ENCODE data around the gene MOAP1.

- RRBS = no CpG with 5 or more reads among the region's 4 CpGs
Observed at GRCh38 chr14:92346220-92346635, 23.3 kb downstream of the SLC24A4 start.

- RRBS = no CpG with 5 or more reads among the region's 7 CpGs
Observed at GRCh38 chr14:92473581-92474056, 40.0 kb upstream of the RIN3 start.

DNA sequence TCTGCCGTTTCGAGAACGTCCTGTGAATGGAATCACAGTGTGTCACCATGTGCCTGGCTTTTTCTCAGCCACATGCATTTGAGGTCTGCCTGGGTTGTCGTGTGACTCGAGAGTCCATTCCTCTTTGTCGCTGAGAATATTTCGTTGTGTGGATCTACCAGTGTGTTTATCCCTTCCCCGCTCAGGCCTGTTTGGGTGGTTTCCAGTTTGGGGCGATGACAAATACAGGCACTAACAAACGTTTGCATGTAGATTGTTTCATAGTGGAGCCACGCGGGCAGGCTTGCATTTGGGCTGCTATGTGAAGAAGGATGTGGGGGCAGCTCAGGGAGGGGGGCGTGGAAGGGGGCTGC is 14.1 kb downstream of the RIN3 start:
- RRBS = no CpG with 5 or more reads among the region's 13 CpGs

DNA sequence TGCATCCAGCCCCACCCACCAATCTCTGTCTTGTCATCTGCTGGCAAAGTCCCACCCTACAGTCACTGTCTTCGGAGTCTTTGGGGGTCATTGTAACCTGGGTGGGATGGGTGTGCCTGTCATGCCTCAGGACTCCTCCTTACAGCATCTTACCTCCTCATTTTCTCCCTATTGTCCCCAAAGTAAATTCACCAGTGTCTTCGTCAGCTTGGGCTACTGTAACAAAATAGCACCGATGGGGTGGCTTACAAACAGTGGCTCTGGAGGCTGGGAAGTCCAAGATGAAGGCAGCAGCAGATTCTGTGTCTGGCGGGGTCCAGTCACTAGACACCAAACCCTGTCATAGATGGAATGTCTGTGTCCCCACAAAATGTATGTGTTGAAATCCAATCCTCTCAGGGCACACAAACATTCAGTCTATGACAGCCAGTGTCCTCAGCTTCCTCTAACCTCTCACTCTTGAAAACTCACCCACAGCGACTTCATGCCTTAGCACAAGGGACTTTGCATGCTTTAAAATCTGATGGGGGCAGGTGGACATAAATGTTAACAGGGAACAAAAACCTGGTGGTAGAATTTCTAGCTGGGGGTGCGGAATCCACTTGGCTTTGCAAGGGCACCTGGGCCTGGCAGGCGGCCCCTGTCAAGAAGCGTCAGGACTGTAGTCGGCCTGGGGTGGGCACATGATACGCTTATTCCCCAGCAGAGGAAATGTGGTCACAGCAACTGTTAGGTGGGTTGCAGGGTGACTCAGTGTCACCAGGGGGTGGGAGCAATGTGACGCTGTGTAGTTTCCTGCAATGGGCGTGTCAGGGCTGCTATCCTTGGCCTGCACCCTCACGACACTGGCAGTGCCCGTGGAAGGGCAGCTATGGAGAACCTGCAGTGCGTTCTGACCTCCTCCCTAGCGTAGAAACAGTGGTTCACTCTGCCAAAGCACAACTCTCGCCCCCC is 17.6 kb downstream of the RIN3 start:
- RRBS = no CpG with 5 or more reads among the region's 17 CpGs

- RRBS = no CpG with 5 or more reads among the region's 7 CpGs
Observed at GRCh38 chr14:92540466-92541219, 27.1 kb downstream of the RIN3 start.

DNA sequence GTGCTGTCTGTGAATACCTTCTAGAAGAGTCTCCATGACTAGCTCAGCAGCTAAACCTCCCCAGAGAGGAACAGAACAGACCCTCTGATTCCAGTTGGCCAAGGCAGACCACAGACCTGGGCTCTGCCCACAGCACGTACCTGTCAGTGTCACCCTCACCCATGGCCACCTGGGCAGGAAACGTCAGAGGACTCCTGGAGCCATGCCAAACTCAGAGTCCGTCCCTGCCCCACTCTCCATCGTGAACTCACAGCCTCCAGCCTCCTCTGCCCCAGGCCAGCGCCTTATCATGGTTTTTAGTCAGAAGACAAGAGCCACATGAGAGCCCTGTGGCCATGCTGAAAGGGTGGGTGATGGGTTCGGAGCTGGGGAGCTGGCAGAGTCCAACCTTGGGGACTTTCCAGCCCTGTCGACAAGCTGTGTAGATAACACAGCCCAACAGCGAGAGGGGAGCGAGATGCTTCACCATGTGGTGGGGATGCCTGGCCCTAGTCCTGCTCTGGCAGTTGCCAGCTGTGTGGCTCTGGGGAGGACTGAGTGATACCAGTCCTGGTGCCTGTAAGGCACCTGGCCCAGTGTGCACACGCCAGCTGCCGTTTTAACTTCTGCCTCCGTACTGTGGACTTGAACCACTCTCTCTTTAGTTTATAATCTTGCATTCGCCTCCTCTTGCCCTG is 55.0 kb downstream of the RIN3 start:
- RRBS = no CpG with 5 or more reads among the region's 13 CpGs

DNA sequence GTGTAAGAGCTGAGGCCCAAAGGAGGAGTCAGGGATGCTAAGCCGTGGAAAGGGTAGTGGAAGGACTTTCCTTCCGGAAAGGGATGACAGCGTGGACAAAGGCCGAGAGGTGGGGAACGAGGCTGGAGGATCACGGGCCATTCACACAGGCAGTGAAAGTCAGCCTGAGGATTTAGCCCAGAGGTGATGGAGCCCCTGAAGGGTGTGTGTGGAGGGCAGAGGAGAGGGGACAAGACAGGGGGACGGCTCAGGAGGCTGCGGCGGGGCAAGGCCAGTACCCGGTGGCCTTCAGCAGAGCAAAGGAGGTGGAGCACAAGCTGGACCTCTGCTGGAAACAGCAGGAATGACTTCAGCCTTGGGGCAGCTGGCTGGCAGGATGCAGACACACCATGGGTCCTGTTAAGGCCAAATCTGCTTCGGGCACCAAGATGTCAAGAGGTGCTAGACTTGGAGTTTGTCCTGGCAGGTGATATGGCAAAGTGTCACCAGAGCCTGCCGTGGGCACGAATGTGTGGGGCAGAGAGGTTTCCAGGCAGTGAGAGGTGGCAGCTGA is 92.2 kb downstream of the LGMN start:
- RRBS = no CpG with 5 or more reads among the region's 13 CpGs

- RRBS = no CpG with 5 or more reads among the region's 14 CpGs
Observed at GRCh38 chr14:92657208-92658081, 91.0 kb downstream of the LGMN start.

DNA sequence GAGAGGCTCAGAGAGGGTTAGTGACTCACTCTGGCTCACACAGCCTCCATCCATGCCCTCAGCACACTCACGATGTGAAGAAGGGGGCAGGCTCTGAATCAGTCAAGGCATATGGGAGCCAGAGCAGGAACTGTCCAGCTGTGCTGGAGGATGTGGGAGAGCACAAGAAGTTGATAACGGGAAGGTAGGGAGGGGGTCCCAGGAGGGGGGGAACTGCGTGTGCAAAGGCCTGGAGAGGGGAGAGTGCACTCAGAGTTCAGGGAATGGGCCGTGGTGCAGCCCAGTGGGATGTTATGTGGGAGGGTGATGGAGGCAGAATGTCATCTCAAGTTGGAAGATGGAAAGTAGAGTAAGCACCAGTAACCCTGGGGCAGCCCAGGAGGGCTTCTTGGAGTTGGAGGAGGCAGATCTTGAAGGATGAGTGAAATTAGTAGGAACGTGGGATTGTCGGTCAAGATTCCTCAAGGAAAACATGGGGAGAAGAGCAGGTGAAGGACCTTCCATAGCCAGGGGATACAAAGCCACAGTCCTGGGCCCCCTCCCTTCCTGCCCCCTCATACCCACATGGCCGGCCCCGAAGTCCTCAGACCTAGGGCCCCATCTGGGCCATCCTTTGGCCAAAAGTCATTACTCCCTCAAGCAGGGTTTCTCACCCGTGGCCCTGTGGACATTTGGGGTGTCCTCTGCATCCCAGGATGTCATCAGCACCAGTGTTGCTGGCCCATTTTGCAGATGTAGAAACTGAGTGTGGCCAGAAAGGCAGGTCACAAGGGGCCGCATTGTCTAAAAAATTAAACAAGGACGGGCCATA is 77.1 kb downstream of the LGMN start:
- RRBS = no CpG with 5 or more reads among the region's 11 CpGs

- RRBS = no CpG with 5 or more reads among the region's 4 CpGs
Observed at GRCh38 chr14:92759256-92759758, 10.9 kb upstream of the LGMN start.

DNA sequence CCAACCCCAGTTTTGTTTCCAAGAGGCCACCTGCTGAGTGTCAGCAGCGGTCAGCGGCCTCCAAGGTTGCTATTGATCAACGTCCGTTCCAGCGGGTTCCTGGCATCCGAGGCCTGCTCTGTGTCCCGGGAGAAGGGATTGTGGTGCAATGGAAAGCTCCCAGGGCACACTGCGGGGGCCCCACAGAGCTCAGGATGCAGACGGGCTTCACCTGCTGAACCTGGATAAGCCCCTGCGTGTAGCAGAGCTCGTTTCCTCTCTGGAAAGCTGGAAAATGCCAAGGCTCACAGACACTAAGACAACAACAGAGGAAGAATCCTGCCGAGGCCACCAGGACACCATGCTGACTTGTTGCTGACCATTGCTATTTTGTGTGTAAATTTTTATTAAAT is 44.8 kb upstream of the CHGA start:
- RRBS = no CpG with 5 or more reads among the region's 12 CpGs

GRCh38 chr14:93009248-93009985 is 86.5 kb downstream of the CHGA start:
- RRBS = no CpG with 5 or more reads among the region's 16 CpGs

DNA sequence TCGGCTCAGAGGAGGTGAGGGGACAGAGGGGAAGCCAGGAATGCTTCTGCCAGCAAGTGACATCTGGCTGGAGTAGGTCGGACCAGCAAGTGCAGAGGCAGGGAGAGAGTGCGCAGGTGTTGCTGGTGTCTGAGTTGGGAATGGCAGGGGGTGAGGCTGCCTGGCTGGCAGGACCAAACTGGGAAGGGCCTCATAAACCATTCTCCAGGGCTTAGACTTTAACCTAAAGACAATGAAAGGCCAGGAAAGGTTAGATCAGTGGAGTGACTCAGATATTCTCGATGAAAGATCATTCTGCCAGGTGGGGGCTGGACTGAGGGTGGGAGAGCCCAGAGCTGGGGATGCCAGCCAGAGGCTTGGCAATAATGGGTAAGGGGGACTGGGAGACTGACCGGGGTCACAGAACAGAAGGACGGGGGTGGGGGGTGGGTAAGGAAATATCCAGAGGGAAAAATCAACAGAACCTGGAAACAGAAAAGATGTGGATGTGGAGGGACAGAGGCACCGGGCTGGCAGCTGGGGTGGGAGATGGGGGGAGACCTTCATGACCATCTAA is 66.3 kb downstream of the ITPK1 start:
- RRBS = 84% methylated on average over 3 of the region's 7 CpGs

DNA sequence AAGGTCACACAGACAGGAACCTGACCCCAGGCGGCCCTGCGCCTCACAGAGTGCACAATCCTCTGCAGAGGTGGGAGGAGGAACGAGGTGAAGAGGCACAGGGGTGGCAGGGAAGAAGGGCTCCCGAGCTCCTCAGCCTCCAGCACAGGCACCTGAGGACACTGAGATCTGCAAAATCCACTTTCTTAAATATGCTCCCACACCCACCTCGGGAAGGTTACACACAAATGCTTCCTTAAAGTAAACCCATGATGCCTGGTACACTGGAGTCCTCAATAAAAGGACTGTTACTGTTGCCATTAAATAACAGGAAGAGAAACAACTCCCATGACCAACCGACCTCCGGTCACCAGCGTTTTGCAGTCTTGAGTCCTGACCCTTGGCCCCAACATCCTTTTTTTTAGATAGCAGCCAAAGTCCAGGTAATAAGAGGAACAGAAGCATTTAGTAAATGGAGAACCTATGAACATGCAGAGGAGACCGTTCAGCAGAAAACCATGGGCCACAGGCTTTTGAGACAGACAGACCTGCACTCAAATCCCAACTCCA is 42.4 kb downstream of the ITPK1 start:
- RRBS = no CpG with 5 or more reads among the region's 9 CpGs

DNA sequence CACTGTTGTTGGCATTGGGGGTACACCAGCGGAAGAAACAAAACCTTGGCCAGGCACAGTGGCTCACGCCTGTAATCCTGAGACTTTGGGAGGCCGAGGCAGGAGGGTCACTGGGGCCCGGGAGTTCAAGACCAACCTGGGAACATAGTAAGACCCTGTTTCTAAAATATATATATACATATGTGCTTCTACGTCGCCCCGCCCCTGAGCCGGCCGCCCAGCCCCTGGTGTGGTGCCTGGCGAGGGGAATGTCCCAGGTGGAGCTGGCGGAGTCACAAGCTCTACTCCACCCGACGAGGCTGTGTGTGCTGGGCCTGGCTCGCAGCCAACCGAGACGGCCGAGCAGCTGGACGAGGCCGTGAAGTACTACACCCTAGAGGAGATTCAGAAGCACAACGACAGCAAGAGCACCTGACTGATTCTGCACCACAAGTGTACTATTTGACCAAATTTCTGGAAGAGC is 22.1 kb upstream of the ITPK1 start:
- RRBS = 64% methylated on average over 5 of the region's 20 CpGs

DNA sequence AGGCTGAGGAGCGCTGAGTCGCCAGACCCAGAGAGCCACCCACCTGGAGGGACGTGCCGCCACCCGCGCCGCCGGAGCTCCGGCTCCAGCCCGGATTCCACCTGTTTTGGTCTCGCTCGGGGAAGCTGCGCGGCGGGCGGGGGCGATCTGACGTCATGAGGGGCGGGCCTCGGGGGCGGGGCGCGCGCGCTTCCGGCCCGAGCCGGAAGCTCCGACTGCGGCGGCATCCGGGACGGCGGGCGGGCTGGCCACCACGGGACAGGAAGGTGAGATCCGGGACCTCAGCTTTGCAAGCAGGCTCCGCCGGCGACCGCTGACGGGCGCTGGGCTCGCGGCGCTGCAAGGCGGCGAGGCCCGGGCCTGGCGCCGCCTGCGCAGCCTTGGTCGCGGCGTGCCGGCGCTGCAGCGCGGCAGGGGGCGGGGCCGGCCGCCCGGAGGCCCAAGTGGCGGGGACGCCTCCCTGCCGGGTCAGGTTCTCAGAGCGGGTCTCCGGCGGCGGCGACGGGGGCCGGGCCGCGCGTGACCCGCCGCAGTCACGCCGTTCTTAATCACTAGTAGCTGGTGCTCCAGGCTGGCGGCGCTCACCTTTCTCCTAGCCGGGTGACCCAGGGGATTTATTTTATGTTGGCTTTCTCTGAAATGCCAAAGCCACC is at the start of gene MOAP1:
Gene MOAP1, minus strand, starts transcription at position 131 of the 653 bp plus-strand sequence.
- RRBS = 1% methylated on average over 46 of the region's 83 CpGs

DNA sequence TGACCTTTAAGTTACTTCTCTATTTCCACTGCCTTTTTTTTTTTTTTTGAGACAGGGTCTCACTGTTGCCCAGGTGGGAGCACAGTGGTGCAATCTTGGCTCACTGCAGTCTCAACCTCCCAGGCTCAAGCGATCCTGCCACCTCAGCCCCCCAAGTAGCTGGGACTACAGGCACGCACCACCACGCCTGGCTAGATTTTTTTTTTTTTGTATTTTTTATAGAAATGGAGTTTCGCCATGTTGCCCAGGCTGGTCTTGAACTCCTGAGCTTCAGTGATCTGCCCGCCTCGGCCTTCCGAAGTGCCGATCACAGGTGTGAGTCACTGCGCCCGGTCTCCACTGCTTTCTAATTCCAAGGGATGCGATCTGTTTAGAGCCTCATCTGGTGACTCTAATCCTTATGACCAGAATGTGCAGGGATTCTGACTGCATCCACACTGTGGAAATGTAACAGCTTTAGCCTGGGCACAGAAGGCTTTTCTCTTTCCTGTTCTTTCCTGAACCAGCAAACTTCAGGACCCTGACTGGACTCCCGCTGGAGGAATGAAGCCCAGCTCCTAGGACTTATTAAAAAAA is 34.1 kb downstream of the UBR7 start:
- RRBS = no CpG with 5 or more reads among the region's 12 CpGs

- RRBS = no CpG with 5 or more reads among the region's 11 CpGs
Observed at GRCh38 chr14:93245557-93246478, 38.8 kb downstream of the UBR7 start.

DNA sequence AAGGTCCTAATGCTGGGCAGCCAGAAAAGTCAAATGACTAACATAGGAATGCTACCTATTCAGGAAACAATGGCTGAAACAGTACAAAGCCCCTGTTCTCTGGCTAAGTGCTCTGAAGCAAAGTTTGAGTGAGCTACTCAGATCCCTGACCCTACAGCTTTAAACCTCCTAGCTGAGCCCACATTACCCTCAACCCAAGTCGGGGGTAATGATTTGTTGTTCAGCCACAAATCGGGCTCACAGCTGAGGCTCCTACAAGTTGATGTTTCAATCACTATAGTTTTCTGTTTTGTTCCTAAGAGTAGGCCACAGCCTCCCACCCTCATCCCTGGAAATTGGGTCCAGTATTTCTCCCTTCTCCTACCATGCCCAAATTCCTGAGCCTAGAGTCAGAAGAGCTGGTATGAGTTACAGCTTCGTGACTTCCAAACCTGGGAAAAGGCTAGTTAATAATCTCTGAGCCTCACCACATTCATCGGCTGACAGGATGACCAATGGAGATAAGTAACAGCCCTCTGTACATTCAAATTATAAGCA is 46.5 kb downstream of the BTBD7 start:
- RRBS = no CpG with 5 or more reads among the region's 4 CpGs

DNA sequence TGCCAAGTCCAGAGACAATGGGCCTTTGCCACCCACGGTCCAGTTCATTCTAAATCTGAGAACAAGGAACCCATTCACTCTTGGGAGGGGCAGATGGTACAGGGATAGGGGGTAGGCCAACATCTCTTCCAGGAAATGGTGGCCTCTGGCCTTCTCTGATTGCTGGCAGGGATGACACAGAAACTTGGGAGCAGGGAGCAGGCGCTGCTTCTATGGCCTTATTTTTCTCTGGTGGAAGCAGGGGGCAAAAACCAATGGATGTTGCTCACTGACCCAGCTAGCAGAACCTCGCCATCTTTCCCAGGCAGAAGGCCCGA is 35.0 kb downstream of the PRIMA1 start:
- RRBS = no CpG with 5 or more reads among the region's 4 CpGs